Renal cortical epithelial cell (primary cell): ENCODE data around the gene ELF5.

DNA sequence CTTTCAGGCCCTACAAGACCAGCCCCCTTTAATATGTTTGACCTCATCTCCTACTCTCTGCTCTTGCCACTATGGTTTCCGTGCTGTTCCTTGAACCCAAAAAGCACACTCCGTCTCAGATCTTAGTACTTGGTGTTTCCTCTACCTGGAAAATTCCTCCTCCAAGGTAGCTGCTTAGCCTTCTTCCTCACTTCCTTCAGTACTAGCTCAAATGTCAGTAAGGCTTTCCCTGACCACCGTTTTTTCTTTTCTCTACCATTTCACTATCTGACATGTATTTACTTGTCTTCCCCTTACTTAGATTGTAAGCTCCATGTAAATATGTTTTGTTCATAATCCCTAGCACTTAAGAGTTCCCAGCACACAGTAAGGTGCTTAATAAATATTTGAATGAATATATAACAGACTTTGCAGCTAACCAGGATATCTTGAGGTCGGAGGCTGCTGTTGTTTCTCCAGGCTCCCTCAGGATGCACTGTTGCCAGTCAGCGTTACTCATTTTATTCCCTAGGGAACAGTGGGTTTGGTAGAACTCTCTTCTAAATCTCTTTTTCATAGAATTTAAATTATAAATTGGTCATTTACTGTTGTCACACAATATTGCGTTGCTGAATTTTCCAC is 1.2 kb upstream of the CAPRIN1 start:
- RRBS, result no CpG with 5 or more reads among the region's 6 CpGs

DNA sequence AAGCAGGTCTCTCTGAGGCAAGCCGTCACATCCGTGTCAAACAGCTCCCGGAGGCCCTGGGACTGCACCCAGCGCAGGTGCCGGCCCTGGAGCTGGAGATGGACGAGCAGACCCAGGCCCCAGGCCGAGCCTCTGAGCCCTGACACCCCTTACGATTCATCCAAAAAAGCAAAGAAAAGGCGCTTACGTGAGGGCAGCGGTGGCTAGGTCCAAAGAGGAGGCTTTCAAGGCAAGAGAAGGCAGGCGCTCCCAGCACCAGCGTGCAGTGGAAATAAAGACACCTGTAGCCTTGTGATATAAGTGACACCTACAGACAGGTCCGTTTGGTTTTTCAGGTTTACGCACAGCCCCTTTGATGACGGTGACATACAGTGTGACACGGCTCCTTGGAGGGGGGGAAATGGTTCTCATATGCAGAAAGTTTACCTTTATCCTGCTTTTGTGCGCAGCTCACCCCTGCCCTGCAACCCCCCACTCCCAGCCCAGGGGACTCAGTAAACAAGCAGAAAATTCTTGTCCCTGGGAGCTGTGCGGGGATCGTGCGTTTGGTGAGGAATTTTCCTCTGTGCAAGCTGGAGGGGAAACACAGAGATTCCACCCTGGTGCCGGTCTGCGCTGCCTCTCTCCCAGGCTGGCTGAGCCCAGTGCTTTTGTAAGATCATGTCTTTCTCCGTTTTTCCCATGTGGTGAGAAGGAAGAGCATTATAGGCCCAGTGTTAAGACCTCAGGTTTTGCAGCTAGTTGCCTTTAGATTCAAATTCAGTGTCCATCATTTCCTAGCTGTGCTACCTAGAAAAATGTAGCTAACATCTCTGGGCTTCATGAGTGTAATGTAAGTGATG is at the start of gene ELF5:
Gene ELF5 (minus strand): TSS at position 305 of the 842 bp plus-strand sequence.
- RRBS, result no CpG with 5 or more reads among the region's 24 CpGs

- RRBS, result no CpG with 5 or more reads among the region's 2 CpGs
These were observed 50.1 kb upstream of the EHF start for GRCh38 chr11:34570827-34571187.

DNA sequence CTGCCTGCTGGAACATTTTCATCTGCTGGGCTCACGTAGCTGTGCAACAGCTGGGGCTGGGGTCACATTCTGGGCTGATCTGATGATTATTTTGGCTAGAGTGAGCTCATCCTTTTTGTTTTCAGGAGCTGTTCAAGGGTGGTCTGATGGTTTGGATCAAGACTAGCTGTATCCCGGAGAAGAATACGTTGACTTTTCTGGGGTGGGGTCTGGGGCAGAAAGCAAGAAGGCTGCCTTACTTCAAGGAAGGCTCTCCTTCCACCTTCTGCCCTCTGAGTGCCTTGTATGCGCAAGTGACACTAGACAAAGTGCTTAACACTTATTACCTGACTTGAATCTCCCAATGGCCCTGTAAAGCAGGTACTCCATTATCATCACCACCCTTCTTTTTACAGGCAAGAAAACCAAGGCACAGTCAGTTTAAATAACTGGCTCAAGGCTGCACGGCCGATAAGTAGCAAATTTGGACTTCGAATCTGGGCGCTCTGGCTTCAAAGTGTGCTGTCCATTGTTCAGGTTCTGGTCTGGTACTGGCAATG is 19.5 kb upstream of the EHF start:
- RRBS, result no CpG with 5 or more reads among the region's 8 CpGs

- RRBS, result no CpG with 5 or more reads among the region's 35 CpGs
These were observed 71.4 kb downstream of the EHF start for GRCh38 chr11:34692077-34692940.

GRCh38 chr11:34915588-34915996 is 587 bp downstream of the APIP start:
- RRBS, result no CpG with 5 or more reads among the region's 25 CpGs

- RRBS, result no CpG with 5 or more reads among the region's 4 CpGs
These were observed 168 bp downstream of the PDHX start for GRCh38 chr11:34916749-34916823.

GRCh38 chr11:34916973-34917488 is 613 bp downstream of the PDHX start:
- RRBS, result no CpG with 5 or more reads among the region's 12 CpGs

DNA sequence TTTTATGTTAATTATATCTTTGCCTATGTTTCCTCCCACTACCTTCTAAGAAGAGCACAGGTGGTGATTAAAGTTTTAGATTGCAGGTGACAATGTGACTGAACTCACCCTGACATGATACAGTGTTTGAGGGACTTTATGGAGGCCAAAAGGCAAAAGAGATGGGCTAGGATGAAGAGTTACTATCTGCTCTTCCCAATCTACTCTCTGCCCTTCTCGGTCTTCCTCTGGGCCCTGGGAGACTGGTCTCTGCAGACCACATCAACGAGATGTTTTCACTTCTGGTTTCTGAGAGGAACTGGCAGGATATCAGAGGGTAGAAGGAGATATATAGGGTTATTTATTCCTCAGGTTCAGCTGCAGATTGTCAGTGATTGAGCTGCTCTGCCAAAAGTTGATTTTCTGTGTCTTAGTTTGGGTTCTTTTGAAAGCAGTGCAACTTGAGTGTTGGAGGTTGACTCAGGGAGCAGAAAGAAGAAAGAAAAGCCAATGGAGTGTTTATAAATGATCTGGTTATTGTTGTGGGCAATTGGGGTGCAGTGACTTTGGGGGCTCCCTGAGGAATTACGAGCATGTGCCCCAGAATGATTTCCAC is 32.3 kb upstream of the CD44 start:
- RRBS, result no CpG with 5 or more reads among the region's 3 CpGs

- RRBS, result no CpG with 5 or more reads among the region's 1 CpG
These were observed 14.9 kb downstream of the CD44 start for GRCh38 chr11:35153866-35154291.

- RRBS, result no CpG with 5 or more reads among the region's 3 CpGs
These were observed 73.4 kb downstream of the CD44 start for GRCh38 chr11:35212429-35212755.

DNA sequence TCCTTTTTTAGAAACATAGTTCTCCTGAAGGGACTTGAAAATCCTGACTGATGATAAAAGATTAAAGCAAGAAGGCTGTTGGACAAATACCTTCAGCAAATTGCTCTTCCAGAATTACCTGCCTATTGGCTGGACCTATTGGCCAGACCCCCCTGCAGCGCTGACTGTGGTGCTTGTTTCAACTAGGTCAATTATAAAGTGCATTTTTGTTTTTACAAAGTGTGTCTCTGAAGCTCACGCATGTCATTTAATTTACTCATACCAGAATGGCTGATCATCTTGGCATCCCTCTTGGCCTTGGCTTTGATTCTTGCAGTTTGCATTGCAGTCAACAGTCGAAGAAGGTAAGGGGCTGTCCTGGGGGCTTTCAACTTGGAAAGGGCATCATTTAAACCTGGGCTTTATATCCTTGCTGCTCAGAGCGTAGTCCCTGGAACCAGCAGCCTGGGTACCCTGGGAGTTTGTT is 82.5 kb downstream of the CD44 start:
- RRBS, result no CpG with 5 or more reads among the region's 4 CpGs

GRCh38 chr11:35226216-35226621 is 87.2 kb downstream of the CD44 start:
- RRBS, result no CpG with 5 or more reads among the region's 2 CpGs

DNA sequence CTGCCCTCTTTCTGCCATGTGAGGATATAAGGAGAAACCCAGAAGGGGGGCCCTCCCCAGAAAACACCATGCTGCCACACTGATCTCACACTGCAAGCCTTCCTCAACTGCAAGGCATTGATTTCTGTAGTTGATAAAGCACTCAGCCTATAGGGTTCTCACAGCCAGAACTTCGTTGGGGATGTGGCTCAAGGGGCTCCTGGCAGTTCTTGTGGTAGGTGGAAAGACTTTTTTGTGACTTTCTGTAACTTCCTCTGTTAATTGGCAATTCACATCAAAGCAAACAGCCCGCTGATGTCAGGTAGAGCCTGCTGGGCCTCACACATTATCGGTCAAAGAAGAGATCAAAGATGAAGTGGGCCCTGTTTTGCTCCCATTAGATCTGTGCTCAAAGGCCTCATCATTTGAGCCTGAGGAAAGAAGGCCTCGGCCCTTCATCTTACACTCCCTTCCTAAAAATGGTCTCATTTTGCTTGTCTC is 109.0 kb downstream of the CD44 start:
- RRBS, result no CpG with 5 or more reads among the region's 4 CpGs

GRCh38 chr11:35313110-35313809 is 106.1 kb downstream of the SLC1A2 start:
- RRBS, result no CpG with 5 or more reads among the region's 8 CpGs

- RRBS, result no CpG with 5 or more reads among the region's 4 CpGs
These were observed 51.8 kb downstream of the SLC1A2 start for GRCh38 chr11:35367549-35368051.

GRCh38 chr11:35905860-35906360 is 38.0 kb upstream of the LDLRAD3 start:
- RRBS, result no CpG with 5 or more reads among the region's 5 CpGs

DNA sequence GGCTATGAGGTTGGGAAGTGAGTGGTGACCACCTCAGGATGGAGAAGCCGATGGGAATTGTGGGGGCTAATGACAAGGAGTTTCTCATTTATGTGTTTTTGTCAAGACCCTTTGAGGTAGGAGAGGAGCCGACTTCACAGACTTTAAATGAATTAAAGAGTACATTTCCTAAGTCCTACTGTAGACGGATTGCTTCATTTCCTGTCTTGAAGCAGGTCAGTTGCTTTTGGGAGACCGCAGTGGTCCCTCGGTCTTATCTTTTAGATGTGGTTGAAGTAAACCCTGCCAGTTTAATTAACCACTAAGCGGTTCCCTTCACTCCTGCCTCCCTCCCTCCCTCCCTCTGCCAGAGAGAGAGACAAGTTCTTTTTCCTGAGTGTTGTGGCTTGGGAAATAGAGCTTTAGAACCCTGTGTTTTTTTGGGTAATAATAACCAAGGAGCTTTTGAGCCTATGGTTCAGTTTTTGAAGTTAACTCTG is 147.3 kb downstream of the LDLRAD3 start:
- RRBS, result no CpG with 5 or more reads among the region's 6 CpGs

GRCh38 chr11:36349261-36350485 is 53.6 kb downstream of the PRR5L start:
- RRBS, result no CpG with 5 or more reads among the region's 9 CpGs

GRCh38 chr11:36361826-36362632 is 65.9 kb downstream of the PRR5L start:
- RRBS, result no CpG with 5 or more reads among the region's 20 CpGs